Measurements from ENCODE around the genes KNCN and STIL.

DNA sequence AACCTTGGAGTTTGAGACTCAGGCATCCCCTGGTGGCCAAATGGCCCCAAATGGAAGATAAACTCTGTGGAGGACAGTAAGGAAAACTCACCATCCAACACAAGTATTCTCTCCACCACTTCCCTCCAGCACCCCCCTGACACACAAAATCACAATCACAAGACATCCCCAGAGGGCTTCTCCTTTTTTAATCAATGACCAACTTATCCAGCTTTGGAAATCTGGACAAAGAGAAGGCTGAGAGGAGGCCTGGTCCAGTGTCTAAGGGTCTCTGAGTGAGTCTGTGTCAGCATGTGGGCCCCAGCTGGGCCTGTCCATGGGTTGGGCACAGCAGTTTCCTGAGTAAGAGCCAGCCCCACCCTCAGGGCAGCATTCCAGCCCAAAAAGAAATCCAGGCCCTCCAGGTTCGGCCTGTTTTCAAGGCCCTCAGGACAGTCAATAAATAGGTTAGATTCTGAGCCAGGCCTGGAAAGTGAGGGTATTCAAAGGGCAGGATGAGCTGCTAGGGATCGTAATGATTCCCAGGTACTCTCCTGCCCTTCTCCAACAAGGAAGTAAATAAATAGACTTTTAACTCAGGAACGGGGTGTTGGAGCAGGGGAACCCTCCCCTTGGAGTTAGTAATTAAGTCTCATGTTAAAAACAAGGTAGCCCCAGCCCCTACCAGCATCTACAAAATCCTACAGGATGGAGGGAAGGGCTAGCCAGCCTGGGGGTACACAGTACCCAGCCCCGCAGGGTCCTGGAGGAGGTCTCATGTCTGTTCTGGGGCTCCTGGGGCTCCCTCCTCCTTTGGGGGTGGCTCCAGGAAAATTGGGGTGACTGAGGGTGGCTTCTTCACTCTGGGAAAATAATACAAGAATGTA lies 9.5 kb downstream of the POMGNT1 start:
- PRO-cap, result no peak
- CAGE, long polyA plus RNA, result no peak

DNA sequence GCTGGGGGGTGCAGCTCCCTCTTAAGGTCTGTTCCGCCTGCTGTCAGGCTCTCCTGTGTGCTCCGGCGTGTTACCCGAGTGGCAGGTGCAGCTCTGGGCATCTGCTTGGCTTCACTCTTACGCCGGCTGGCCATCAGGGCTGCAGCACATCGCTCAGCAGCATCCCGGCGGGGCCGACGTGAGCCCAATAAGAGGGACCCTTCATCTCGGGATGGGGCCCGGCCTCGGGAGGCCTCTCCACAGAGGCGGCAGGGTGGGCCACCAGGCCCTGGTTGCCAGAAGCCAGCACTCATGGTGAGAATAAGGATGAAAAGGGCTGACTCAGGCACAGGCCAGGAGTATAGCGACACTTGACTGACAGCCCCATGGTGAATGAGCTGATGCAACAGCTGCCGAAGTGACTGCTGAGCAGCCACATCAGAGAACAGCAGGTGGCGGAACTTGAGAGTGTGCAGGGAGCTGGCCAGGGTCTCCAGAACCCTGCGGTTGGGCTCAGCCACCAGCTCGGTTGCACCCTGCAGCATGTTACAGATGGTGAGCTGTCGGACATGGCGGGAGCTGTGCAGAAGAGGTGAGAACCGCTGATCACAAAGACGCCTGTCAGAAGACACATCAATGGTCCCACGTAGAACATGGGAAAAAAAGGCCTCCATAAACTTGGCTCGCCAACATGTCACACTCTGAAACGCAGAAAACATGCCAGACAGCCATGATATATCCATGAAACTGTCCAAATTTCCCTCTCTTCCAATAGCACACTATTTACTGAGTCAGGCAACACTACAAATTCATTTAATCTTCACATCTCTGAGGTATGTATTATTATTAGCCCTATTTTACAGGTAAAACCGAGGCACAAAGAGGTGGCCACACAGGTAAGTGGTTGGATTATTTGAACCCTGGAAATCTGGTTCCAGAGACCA lies 17.3 kb downstream of the LRRC41 start:
- PRO-cap, result no peak
- CAGE, long polyA plus RNA, result no peak

DNA sequence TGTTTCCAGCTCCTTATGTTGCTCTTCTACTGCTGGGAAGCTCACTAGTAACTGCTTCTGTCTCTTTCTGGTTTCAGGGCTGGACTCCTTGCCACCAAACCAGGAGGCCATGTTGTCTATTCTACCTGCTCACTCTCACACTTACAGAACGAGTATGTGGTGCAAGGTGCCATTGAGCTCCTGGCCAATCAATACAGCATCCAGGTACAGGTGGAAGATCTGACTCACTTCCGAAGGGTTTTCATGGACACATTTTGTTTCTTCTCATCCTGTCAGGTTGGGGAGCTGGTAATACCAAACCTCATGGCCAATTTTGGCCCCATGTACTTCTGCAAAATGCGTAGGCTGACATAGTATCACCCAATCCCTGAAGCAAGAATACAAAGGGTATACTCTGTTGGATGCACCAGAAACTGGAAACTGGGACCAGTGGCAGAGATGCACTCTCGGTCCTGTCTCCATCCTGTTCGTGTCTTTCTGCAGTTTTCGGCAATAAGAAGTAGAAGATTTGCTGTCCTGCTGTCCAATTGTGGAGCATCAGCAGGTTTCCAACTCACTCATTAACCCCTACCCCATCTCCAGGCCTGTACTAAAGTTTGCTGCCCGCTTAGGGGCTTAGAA lies 21.0 kb downstream of the NSUN4 start:
- PRO-cap, result no peak
- CAGE, long polyA plus RNA, result no peak

- PRO-cap, result no peak
- CAGE, long polyA plus RNA, result no peak
Measured at GRCh38 chr1:46551408-46551829, at the start of gene KNCN. Gene KNCN (minus strand): TSS chr1:46551647.

DNA sequence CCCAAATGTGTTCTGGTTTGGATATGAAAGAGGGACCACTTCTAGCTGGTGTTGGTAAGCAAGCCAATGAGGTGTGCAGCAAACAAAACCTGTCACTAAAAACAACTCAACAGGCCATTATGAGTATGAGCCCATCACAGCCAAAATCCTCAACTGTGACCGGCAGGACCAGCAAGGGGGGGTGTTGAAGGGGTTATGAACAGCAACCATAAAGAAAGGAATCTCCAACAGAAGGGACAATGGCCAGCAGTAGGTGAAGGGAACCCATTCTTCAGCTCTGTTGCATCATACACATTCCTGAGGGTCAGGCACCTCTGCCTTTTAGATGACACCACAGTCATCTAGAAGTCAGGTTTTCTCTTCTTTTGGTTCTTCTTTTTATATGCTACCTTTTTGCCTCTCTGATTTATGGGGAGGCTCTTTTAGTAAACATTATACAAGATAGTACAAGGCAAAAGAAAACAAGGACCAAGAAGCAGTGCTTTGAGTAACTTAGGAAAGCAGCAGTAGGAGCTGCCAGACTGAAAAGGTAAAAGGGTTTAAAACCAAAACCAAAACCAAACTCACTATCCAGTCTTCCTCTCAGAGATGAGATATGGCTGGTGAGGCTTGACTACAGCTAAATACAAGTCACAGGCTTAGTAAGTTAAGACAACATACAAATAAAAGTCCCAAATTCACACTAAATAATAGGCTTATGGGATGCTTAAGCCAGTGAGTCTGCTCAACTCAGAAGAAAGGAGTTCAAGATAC lies 3.9 kb downstream of the TEX38 start:
- PRO-cap, result no peak
- CAGE, long polyA plus RNA, result no peak

DNA sequence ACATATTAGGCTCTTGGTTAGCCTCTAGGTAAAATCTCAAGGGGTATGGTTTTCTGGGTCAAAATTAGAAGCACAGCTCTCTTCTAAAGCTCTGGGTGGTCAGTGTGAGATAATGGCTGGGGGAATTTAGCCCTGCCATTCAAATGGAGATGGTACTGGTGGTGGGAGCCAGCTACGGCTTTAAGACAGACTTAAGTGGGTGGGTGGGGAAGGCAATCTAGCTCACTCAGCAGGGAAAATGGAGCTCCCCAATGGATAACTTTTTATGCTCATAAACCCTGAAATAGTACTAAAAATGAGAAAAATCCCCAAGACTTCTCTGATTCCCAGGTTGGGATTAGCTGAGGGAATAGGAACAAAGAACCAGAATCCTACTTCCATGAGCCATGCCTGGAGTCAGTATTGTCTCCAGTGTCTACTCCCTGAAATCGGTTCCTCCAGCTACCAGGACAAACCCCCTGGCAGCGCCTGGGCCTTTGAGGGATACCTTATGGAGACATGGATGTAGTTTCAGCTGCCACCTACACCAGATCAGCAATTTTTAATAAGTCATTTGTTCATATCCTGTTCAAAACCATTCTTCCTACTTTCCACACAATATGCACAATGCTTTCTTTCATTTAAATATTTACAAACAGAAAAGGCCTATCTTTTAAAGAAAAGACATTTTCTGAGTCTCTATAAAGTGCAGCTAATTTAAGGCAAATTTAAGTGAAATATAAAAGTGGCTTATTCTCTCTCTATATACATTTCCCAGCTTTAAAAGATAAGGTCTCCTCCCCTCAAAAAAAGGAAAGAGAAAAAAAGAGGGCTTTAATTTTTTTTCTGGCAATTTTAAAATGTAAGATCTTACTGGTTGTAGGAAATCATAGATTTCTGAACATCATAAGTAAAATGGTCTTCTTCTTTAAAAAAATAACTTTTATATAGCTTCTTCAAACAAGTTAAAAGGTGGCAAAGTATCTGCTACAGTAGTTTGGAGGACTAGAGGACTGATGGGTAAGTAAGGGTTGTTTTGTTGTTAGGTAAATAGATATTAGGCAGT lies 6.1 kb downstream of the TEX38 start:
- PRO-cap, result no peak
- CAGE, long polyA plus RNA, result no peak

- PRO-cap, result no peak
- CAGE, long polyA plus RNA, result no peak
Measured at GRCh38 chr1:46900093-46900542, 41.2 kb downstream of the CYP4A11 start.

DNA sequence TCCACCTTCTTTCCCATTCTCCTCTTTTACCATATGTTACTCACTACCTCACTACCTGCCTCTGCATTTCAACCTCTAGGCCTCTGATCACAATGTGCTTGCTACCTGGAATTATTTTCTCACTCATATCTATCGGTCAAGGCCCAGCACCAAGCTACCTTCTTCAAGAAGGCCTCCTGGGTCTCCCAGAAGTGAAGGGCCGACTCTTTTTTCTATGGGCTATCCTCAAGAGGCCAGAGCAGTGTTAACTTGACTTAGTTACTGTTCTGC lies 1.7 kb downstream of the CYP4A22 start:
- PRO-cap, result no peak
- CAGE, long polyA plus RNA, result no peak

DNA sequence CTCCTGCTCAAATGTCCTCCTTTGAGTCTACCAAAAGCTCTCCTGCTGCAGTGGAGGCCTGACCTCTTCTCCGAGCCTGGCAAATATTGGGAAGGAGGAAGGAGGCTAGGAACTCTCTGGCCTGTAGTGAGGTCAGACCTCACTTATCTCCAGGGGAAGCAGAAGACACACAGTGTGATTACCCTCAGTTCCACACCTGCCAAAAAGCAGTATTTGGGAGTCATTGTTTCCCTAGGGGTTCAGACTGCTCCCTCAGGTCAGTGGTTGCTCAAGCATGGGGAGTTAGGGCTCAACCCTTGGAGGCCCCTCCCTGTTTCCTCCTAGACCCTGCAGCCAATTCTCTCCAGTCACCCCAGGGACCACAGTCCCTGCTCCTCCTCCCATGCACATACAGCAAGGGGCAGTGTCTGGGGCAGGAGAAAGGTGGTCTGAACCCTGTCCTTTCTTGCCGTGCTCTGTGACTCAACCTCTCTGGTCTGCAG lies 1.2 kb downstream of the PDZK1IP1 start:
- PRO-cap, result no peak
- CAGE, long polyA plus RNA, result no peak

GRCh38 chr1:47228671-47230031 lies 2.9 kb downstream of the TAL1 start:
- PRO-cap, result no peak
- CAGE, long polyA plus RNA, result no peak

DNA sequence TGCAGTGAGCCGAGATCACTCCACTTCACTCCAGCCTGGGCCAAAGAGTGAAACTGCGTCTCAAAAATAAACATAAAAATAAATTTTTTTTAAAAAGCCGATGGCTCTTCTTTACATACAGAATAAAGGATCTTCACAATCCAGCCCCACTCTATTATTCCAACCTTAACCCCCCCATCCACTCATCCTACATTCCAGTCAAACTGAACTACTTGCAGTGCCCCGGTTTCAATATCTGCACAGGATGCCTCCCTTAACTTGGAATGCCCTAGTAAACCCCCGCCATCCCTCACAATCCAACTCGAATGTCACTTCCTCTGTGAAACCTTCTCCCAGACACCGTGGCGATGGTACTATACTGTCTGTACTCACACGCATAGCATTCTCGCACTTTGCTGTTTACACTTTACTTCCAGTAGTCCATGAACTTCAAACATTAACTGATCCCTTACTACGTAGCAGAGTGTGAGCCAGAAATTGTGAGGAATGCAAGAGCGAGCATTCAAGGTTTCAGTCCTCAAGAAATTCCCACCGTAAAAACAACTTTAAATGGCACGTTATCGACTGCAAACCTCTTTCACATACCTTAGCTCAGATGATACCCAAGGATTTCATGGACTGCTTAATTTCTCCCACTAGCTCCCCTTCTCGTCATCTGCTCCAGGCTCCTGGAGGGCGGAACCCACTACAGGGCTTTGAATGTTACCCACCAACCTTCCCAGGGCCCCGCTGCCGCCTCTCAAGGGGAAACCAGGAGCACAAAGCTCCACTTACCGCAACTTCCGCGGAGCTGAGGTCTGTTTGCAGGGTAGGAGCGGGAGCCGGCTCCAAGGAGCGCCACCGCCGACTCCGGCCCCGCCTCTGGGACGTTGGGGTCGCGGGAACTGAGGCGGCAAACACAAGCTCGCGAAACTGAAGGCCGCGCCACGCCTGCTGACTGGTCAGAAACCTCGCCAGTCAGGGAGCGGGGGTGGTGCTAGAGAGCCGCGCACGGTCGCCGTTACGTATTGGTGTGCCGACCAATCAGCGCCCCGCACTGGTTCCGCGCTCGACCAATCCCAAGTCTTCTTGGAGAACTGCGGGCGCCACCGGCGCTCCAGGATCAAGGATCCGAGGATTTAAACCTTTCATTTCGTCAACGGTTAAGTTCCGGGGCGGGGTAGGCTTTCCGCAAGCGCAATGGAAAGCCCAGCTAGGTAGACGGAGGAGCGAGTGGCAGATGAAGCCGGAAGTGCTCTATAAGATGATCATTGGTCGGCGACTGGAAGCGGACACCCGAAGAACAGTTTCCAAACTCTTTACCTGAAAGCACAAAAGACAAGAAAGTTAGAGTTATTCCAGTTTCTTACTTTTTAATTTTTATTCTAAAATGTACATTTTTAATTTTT lies at the start of gene STIL:
Gene STIL (minus strand): TSS at position 886 of the 1,388 bp plus-strand sequence.
- PRO-cap, result bidirectional peak, plus-strand start at position 1,241 of the sequence, minus-strand start at position 863 of the sequence
- CAGE, long polyA plus RNA, result no peak

- PRO-cap, result no peak
- CAGE, long polyA plus RNA, result no peak
Measured at GRCh38 chr1:47387214-47388206, 28.6 kb upstream of the FOXE3 start.

DNA sequence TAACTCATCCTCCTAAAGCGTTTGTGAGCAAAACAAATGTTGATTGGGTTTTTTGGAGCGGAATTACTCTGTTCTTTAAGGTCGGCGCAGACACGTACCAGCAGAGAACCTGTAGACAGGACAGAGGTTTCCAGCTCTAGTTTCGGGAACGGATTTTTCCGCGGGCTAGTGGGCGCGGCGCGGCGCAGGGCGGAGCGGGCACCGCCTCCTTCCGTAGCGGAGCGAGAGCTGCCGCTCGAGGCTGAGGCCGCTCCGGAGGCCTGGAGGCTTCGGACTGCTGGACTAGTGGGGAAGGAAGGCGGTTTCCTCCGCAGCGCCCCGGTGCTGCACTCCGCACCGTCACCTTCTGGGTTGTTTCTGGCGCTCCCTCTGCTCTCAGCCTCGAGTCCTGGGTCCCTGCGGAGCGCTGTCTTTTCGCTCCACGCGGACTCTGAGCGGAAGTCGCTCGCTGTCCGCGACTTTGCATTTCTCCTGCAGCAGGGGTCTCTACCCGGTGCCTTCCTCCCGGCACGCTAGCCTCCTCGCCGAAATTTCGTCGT lies 6.9 kb downstream of the FOXD2 start:
- PRO-cap, result no peak
- CAGE, long polyA plus RNA, result no peak

DNA sequence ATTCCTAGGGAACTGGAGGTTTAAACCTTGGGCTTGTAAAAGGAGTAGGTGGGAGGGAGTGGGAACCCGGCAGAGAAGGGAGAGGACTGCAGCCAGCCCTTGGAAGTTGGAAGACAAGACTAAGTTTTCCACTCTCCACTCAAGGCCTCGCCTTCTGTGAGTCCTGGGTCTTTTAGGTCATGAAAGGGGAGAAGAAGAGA lies 247.1 kb downstream of the FOXD2 start:
- PRO-cap, result no peak
- CAGE, long polyA plus RNA, result no peak

DNA sequence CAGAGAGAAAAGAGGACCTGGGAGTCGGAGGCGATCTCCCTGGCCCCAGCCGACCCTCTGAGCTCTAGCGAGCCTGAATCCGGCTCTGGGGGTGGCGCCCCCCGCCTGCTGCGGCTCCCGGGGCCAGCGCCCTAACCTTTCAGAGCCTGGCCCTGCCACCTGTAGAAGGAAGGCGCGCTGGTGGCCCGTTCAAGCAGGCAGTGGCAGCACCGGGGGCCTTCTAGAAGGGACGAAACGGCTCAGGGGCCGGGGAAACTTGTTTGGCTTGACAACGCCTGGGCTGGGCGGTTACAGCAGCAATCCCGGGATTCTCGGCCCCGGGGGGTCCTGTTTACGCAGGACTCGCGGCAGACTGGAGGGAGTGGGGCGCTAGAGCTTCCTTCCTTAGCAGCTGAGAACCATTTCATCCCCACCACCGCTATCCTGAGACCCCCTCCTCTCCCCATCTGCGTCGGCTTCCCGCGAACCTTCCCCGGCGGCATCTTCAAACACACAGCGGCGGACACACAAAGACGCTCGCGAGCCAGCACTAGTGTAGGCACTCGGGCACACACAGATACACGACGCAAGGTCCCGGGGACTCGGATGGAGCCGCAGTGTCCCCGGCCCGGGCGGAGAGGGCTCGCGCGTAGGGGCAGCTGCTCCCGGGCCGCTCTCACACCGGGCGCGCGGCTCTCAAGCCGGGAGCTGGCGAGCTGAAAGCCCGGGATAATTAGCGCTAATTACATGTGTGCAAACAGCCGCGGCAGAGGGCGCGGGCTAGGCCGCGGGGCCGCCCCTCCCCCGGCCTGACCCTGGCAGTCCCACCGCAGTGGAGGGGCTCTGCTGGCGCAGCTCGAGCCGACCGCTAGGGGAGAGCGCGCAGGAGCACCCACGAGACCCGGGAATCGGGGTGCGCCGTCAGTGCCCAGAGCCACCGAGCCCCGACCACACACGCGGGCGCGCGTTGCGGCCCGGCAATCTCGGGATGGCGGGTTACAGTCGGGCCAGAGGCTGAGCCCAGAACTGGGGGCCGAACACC lies 271.3 kb downstream of the FOXD2 start:
- PRO-cap, result no peak
- CAGE, long polyA plus RNA, result no peak

GRCh38 chr1:47726930-47727366 lies 270.2 kb downstream of the TRABD2B start:
- PRO-cap, result no peak
- CAGE, long polyA plus RNA, result no peak

GRCh38 chr1:47751890-47752473 lies 245.2 kb downstream of the TRABD2B start:
- PRO-cap, result no peak
- CAGE, long polyA plus RNA, result no peak

DNA sequence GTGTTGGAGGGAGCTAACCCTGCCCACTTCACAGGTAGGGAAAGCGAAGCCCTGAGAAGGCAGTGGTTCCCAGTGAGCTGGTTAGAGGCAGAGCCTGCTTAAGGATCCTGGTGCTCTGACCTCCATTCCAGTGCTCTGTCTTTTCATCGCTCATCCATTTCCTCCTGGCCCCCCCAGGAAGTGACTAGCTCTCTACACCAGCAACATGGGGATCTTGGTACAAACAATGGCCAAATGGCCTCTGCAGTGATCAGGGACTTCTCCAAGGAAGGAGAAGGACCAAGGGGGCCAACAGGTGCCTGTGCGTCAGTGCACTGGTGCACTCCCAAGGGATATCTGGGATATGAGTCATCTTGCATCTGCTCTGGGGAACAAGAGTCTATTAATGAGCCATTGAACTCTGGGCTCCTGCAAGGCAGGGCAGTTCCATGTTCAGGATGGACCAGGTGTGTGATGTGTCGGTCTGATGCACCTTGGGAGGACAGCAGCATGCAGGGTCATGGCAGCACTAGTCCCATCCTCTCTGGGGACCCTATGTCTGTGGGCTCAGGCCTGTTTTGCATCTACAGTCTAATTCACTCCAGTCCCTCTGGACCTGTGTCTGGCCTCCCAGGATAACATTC lies 125.4 kb downstream of the TRABD2B start:
- PRO-cap, result no peak
- CAGE, long polyA plus RNA, result no peak

GRCh38 chr1:47996025-47997029 lies 858 bp downstream of the TRABD2B start:
- PRO-cap, result no peak
- CAGE, long polyA plus RNA, result no peak

GRCh38 chr1:48227125-48228215 lies 5.0 kb downstream of the SLC5A9 start:
- PRO-cap, result no peak
- CAGE, long polyA plus RNA, result no peak